Aortic smooth muscle cell (primary cell): ENCODE measurements around a stretch of chr1.

DNA sequence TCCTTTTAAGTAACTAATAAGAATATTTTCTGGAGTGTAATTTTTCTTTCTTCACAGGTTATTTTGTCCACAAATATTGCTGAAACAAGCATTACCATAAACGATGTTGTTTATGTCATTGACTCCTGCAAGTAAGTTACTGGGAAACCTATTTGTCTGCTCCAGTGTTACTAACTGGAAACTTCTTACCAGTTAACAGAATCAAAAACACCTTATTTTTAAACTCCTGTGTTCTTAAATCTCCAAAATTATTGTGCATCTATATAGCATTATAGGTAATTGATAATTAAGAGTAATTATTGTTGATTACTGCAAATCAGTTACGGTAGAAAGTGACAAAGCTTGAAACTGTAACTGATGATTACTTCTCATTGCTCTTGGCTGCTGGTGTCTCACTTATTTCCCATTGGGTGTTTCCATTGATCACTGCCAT is 37.6 kb downstream of the DHX9 start:
- RRBS: no CpG with 5 or more reads among the region's 2 CpGs

DNA sequence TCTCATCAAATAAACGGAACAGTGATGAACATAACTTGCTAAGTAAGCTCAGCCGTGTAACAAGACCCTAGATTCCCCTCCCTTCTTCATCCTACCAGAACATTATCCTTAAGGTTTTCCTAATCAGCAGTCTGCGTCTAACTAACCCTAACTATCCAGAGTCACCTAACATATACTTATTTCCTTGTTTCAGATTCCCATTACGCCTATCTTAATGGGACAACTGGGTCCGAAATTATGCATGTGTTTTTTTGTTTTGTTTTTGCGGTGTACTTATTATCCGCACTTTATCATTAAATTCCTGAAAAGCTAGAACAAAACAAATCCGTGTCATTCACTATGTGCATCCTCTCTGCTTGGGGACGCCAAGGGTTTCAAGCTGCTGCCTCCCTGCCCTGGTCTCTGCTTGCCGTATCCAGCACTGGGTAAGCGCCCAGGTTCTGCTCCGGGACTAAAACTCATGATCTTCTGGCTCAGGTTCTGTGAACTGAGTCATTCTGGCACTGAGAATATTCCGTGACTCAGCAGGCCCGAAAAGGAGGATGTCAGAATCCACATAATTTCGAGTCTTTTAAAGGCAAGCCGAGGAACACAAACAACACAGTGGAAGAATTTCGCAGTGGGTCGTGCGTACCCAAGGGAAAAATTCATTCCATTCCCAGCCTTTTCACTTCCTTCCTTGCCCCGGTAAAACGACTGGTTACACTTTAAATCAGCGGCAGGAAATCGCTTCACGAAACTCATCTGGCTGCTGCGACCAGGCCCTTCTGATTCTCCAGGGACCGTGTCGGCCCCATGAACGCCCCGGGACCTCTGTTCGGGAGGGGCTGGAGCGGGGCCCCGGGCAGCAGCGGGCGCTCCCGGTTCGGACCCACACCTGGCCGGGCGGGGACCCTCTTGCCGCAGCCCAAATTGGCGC is 976 bp upstream of the LAMC1 start:
- RRBS: 3% methylated on average over 11 of the region's 40 CpGs

GRCh38 chr1:183024665-183024996 is 1.4 kb downstream of the LAMC1 start:
- RRBS: no CpG with 5 or more reads among the region's 3 CpGs

- RRBS: no CpG with 5 or more reads among the region's 7 CpGs
Observed at GRCh38 chr1:183057248-183057580, 34.0 kb downstream of the LAMC1 start.

GRCh38 chr1:183125288-183125755 is 60.7 kb upstream of the LAMC2 start:
- RRBS: no CpG with 5 or more reads among the region's 4 CpGs

GRCh38 chr1:183144461-183145393 is 41.3 kb upstream of the LAMC2 start:
- RRBS: no CpG with 5 or more reads among the region's 7 CpGs

DNA sequence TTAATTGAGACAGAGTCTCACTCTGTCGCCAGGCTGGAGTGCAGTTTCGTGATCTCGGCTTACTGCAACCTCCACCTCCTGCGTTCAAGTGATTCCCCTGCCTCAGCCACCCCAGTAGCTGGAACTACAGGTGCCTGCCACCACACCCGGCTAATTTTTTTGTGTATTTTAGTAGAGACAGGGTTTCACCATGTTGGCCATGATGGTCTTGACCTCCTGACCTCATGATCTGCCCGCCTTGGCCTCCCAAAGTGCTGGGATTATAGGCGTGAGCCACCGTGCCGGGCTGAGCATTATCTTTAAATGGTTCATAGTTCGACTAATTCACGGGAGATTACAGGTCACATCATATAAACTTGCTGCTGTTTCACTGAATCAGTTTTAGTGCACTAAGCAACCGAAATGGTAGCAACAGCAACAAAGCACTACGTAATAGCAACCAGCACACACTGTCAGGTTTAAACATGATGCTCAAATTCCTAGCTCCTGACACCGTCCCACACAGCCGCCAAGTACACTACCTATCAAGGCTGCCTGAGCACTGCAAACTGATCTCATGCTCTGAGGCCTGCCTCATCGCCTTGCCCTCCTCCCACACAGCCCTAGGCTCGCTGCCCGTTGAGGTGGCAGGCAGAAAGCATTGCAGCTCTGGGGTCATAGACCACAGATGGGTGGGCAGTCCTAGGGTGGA is 12.2 kb downstream of the LAMC2 start:
- RRBS: no CpG with 5 or more reads among the region's 18 CpGs

GRCh38 chr1:183218095-183218852 is 32.2 kb downstream of the LAMC2 start:
- RRBS: no CpG with 5 or more reads among the region's 14 CpGs

DNA sequence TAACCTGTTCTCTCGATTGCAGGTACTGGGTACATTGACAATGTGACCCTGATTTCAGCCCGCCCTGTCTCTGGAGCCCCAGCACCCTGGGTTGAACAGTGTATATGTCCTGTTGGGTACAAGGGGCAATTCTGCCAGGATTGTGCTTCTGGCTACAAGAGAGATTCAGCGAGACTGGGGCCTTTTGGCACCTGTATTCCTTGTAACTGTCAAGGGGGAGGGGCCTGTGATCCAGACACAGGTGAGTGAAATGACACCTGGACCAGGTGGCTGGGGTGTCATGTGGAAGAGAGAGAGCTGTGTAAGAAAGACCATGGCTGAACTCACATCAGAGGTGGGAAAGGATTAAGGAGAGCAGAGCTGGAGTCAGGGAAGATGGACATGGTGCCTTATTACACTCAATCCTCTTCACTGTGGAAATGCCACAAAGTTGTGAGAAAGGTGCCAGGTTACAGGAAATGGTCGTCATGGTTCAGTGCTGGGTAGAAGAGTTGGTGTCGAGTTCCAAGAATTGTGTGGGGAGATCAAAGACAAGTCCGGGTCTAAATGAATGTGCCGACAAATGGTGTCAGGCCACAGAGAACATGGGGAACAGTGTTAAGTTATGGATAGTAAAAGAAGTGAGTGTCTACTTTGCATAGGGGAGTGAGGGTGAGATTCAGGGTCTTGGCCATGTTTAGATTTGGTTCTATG is 40.8 kb downstream of the LAMC2 start:
- RRBS: no CpG with 5 or more reads among the region's 7 CpGs

DNA sequence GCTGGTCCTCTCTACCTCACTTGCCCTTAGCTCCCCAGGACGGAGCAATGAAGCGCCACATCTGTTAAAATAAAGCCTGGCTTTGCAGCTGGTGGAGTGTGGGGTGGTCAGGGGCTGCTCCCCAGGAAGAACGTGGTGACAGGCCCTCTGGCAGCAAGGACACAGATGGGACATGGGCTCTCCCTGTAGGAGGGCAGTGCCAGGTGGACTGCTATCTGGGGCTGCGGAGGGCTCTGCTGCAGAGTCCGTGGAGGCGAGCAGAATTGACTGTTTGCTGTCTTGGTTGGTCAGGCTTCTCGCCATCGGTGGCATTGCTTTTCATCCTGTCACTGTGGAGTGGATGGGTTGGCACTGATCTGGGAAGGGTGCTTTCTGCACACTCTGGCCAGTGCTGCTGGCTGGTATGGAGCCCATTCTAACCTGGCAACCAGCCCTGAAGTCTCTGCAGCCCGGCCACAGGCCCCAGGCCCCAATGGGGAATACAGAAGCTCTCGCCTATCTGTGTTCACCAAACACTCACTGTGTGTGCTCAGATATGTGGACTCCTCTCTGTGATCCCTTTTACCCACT is 103.0 kb downstream of the LAMC2 start:
- RRBS: no CpG with 5 or more reads among the region's 10 CpGs

- RRBS: no CpG with 5 or more reads among the region's 6 CpGs
Observed at GRCh38 chr1:183304495-183305124, 113.6 kb downstream of the NMNAT2 start.

DNA sequence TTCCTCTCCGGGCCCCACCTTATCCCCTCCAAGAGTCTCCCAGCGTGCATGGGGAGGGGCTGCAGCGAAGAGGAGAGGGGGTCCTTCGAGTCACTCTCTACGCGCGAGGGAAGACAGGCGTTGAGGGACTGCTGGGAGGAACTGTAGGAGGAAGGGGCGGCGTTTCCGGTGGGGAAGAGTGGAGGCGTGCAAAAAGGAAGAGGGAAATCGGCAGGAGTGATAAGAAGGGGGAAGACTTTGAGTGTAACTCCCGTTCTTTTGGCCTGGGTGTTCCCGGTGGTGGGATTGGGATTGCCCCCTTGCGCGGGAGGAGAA is 487 bp upstream of the SMG7 start:
- RRBS: under 1% methylated on average over 6 of the region's 17 CpGs

GRCh38 chr1:183559825-183560791 is 30.2 kb downstream of the NCF2 start:
- RRBS: no CpG with 5 or more reads among the region's 5 CpGs

DNA sequence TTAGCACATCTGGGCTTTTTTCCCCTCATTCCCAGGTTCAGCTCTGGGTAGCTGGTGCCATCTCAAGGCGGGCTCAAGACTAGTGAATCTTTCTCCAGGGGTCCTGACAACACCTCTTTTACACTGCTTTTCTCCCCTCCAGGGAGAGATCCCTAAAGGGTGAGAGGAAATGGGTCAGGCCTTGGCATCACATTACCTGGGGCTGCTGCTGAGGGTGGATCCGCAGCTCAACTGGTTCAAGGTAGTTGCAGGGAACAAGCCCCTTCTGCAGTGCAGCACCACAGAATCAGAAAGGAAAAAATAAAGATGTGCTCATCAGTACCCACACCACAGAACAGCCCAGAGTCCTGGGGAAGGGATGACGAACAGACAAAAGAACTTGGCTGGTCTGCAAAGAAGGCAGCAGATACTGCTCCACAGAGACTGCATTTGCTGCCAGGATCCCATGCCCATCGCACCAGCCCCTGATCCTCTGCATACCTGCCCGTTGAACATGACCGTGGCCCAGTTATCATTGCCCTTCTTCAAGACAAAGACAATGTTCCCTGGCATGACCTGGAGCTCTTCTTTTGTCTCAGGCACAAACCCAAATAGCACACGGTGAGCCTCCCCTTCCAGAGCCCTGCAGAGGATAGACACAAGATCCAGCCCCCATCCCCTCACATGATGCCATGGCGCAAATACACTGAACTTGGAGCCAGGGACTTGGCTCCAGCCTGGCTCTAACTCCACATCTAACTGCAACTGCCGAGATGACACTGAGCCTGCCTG is 23.4 kb downstream of the NCF2 start:
- RRBS: no CpG with 5 or more reads among the region's 9 CpGs

DNA sequence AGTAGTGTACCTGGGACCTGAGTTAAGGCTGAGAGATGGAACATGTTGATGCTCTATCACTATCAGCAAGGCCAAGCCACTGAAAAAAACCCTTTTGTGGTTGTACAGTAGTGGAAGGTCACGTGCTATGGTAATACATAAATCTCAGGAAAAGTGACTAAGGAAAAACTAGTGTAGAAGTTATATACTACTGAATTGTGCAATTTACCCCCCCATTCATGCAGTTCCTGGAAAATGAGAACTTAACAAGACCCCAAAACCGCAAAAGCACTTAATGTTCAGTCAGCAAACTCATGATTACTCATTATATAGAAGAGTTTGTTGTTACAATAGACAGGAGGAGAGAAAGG is 91.5 kb downstream of the RGL1 start:
- RRBS: no CpG with 5 or more reads among the region's 2 CpGs

DNA sequence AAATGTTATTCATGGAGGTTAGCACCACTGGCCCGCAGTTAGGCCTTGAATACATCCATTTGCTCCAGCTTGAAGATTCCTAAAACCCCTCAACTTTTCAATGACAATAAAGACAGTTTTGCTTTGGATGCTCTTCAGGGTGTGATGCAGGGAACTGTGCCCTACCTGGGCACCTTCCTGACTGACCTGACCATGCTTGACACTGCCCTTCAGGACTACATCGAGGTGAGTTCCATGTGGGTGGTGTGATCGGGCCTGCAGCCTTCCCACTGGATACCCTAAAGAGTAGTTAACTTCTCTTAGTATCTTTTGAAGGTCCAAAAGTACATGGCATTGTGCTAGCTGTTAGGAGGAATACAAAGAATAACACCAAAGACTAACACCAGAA is 95.1 kb downstream of the RGL1 start:
- RRBS: no CpG with 5 or more reads among the region's 3 CpGs

GRCh38 chr1:184035687-184036715 is 1.5 kb downstream of the COLGALT2 start:
- RRBS: 1% methylated on average over 3 of the region's 43 CpGs

GRCh38 chr1:184408084-184408634 is 21.3 kb downstream of the C1orf21 start:
- RRBS: no CpG with 5 or more reads among the region's 4 CpGs

DNA sequence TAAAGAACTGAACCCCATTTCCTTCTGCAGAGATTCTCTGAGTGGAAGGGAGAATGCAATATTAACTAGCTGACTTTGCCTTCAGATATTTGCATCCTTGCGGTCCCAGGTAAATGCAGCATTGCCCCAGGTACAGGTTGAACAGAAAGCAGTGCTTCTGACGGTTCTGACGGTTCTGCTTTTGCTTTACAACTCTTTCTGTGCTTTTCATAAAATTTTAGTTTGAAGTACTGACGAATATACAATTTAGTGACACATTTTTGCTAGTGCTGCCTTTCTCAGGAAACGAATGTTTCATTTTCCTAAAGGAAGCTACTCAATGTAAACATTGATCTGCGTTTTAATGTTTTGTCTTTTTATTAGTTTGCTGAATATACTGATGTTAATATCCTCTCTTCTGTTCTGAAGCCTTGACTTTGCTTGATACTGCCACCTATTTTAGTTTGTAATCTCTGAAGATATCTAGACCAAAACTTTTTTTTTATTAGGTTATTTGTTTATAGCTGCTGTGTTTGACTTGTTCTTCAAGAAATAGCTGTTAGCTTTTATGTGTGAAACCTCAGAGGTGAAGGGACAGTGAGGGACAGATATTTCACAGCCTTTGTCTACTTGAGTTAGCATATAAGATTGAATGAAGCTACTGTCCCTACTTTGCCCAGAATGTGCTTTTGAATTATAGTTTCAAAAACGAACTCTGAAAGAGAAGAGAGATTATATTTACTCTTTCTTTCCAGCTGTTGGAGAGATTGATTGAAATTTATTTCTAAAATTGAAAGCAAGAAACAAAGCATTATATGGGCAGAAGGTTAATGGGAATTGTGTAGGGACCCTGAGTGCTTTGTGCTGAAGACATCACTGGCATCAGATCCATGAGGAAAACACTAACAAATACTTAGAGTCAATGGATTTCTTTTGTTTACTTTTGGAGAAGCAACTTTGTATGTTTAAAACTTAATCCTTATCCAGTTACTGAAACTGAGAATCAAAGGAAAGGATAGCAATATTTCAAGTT is 66.7 kb downstream of the C1orf21 start:
- RRBS: no CpG with 5 or more reads among the region's 7 CpGs

- RRBS: no CpG with 5 or more reads among the region's 4 CpGs
Observed at GRCh38 chr1:184504435-184504650, 117.5 kb downstream of the C1orf21 start.